ENCODE measurements around the gene RBM7.

DNA sequence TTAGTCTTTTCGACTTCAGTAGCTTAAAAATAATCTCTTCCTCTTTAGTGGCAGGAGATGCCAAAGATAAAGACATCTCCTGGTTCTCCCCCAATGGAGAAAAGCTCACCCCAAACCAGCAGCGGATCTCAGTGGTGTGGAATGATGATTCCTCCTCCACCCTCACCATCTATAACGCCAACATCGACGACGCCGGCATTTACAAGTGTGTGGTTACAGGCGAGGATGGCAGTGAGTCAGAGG lies 110.2 kb upstream of the TTC12 start:
- PRO-cap = no peak

DNA sequence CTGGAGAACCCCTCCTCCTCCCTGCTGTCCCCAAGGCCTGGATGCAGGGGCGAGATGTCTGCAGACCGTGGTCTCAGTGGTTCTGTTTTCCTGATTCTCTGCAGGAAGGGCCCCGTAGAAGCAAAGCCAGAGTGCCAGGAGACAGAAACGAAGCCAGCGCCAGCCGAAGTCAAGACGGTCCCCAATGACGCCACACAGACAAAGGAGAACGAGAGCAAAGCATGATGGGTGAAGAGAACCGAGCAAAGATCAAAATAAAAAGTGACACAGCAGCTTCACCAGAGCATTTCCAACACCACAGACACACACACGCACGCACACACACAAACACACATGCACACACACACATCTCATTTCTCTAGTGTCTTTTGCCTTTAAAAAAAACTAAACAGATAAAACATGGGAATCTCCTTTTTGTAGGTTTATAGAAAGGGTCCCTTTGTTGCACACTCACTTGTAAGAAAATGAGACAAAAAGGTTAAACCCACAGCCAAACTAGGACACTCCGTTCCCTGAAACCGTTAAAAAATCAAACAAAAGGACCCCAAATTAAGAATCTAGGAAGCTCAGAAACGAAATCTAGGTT lies 39.1 kb upstream of the TTC12 start:
- PRO-cap = no peak

- PRO-cap = no peak
These were observed 15.3 kb downstream of the TMPRSS5 start for GRCh38 chr11:113690652-113691360.

DNA sequence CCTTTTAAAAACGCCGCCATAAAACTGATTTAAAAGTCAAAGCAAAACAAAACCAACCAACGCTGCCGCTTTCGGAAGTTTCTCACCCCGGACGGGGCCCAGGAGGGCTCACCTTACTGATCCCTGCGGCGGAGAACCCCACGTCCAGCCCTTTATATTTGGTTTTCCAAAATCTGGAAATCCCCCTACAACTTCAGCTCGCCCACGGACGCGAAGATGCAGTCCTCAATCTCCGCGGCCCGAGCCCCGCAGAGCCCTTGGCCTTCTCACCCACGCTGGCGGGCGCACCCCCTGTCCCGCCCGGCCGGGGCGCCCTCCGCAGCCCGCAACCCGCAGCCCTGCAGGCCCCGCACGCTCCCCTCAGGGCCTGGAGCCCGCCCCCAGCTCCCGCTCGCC lies 339 bp downstream of the USP28 start:
- PRO-cap = no peak

DNA sequence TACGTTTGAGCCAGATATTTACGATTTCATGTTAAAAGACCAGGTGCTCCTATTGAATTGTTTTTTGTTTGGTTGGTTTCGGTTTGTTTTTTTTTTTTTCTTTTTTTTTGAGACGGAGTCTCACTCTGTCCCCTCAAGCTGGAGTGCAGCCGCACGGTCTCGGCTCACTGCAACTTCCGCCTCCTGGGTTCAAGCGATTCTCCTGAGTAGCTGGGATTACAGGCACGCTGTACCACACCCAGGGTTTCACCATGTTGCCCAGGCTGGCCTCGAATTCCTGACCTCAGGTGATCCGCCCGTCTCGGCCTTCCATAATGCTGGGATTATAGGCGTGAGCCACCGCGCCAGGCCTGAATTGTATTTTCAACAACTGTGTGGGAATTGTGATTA lies 857 bp upstream of the USP28 start:
- PRO-cap = no peak

- PRO-cap = no peak
These were observed 2.9 kb downstream of the HTR3A start for GRCh38 chr11:113977622-113978304.

DNA sequence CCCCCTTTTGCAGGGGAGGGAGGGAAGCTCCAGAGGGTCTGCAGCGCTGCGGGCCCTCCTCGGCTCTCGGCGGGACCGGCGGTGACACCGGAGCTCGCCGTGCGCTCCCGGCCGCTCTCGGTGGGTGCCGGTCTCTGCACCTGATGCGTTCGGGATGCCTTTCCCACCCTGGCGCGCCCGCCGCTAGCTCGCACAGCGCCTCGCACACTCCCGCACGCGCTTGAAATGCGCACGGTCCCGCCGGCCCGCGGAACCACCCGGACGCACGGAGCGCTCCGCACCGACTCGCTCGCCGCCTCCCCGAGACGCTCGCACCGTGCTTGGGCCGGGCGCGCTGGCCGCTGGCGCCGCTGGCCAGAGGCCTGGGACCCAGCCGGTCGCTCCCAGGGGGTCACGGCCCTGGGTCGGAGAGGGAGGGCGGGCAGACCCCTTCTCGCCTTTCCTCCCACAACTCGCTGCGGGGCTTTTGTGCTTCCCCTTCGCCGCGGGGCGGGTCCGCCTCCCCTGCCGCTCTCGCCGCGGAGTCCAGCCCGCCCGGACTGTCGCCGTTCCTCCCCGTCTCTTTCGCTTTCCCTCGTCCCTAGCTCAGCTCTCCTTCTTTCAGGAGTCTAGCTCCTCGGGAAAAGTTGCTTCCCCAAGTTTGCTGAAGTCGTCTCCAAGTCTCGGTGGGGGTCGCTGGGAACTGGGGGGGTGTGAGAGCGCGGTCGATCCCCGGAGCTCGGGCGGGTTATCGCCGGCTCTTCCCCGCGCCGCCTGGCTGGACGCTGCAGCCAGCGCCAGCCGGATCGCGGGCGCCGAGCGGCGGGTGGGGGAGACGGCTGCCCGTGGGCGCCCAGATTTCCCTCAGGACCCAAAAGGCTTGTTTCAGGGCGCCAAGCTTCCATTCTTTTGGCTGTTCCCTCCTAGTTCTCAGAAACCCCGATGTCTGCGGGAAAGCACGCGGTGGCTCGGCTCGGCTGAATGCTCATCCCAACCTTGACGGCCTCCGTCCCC lies 1.2 kb downstream of the ZBTB16 start:
- PRO-cap = no peak

- PRO-cap = no peak
These were observed 75.3 kb downstream of the ZBTB16 start for GRCh38 chr11:114134768-114135171.

DNA sequence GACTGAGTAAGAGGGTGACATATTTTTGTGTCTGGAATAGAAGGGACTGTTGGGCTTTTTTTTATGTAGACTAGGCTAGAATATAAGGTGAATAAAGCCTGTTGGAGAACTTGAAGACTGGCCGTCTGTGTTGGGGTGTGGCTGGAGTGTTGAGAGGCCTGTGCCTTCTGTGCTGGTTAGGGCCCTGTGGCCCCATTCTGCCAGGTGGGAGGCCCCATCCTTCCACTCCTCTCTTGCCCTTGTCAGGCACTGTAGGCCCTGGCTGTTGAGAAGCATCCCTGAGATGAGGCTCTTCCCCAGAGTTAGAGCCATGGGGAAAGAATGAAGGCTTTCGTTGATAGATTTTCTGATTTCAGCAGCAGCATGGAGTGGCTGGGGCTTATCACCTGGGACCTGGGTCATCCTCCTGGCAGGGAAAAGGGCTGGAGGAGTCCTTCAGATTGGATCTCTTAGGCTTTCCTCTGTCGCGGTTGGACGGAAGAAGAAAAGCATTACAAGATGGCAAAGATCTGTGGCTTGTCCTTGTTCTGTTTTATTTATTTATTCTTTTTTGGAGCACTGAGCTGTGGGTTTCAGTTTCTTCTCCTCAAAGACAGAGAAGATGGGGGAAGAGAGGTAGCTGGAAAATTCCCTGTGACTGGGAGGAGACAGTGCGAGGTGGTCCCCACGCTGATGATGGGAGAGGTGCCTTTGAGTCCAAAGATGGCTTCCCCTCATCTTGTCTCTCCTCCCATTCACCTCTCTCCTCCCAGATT lies 102.4 kb downstream of the ZBTB16 start:
- PRO-cap = no peak

GRCh38 chr11:114182441-114182941 lies 113.7 kb upstream of the NNMT start:
- PRO-cap = no peak

GRCh38 chr11:114187024-114187994 lies 108.9 kb upstream of the NNMT start:
- PRO-cap = no peak

- PRO-cap = no peak
These were observed 46.0 kb upstream of the NNMT start for GRCh38 chr11:114250168-114250621.

DNA sequence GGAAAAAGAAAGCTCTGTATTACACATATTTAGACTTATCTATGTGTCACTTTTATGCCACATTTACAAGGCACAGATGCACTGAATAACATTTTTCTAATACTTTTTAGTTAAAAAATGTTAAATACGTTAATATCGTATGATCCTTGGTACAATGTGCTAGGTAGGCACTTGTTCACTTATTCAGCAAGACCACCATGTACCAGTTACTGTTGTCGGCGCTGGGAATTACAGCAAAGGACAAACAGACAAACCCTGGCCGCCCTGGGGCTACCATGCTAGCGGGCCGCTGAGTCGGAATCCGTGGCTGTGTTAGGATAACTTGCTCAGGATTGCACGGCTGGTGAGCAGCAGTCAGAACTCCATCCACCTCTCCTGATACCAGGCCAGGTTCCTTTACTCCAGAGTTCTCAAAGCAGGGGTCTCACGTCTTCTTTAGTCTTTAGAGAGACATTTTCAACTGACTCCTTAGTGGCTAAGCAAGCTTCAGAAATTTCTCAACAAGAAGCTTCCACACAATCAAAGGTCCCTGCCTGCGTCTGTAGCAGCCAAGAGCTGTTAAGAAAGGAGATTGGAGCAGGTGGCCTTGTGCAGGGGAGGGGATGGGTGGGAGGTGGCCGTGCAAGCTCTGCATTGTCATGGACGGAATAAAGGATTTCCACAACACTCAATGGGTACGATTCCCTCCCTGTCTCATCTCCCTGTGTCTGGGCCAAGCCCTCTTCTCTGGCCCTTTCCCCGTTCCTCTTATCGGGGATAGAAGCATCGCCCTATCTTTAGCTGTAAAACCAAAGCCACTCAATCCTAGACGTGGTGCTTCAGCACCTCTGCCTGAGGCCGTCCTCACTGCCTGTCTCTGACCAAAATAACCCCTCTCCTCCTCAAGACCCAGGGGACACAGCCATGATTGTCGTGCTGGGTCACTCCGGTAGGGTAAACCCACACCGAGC lies 39.8 kb upstream of the NNMT start:
- PRO-cap = no peak

DNA sequence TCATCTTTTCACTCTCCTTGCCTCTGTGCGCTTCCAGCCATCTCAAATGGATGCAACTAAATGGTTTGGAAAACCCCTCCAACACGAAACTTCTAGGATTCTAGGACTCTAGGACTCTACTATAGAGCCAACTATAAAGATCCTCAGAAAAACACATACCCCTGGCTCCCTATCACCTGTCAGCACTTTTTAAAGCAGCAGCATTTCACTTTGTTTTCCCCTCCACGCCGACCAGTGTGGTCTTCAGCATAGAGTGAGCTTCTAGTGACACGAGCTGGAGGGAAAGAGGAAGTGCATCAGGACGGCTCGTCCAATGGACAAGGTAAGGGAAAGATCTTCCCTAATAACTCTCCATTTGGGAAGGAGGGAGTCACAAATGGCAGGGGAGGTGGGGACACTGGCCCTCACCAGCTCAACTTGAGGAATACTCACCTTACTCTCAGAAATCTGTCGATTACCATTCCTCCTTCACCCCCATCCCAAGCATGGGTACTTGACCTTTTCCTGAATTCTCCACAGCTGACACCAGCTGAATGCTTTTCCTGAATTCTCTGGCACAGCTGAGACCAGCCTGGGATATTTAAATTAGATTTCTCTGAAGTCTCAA lies 33.5 kb upstream of the NNMT start:
- PRO-cap = no peak

- PRO-cap = no peak
These were observed 32.4 kb upstream of the NNMT start for GRCh38 chr11:114263639-114264265.

GRCh38 chr11:114274616-114275056 lies 21.6 kb upstream of the NNMT start:
- PRO-cap = no peak

DNA sequence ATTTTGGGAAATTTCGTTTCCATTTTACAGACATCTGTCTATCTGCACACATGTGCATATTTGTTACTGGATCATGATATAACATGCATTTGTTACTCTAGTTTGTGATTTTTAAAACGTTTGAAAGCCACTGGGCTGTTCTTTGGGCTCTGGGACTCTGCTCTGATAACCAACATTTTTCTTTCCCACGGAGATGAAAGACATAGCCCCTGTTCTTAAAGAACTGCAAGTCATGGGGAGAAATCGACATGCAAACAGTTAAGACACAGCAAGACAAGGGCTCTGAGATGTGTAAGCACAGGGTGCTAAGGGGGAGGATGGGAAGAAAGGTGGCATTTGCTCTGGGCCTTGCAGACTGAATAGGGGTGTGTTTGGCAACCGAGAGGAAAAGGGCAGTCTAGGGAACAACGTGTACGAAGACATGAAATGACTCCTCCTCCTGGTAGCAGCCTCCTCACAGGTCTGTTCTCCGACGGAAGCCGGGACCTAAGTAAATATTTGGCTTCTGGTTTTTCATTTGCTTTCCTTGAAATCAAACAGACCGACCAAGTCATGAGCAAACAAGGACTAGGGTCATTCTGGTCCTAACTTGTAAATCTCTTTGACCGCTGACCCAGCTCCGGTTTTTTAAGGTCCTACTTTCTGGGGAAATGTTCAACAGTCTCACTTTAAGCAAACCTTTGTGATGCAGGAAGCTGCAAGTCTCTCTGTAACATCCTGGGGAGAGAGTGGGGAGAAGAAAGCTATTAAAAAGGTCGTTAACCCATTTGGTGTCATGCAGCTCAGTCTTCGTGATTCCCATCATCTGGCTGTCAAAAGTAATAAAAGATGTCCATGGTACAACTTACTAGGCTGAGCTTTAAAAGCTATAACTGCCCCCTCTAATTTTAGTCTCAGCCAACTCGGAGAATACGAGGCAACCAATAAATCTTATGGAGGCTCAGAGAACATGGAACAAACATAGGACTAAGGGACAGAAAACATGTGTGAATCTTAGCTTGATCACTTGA lies 19.7 kb downstream of the NNMT start:
- PRO-cap = no peak

DNA sequence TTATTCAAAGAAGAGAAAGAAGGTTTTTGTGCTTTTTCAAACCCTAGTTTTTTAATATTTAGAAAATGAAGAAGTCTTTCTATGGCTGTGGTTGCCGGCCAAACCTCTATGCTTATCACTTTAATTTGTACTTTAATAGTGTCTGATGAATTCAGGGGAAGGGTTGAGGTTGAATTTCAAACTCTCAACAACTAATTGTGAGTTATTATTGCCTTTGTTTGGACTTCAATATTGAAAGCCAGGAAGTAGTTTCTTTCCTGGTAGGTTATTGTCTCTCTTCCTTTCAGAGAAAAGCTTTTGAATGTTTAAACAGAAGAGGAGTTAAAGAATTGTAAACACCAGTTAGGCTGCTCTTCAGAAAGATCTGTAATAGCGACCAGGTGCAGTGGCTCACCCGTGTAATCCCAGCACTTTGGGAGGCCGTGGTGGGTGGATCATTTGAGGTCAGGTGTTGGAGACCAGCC lies 22.1 kb downstream of the NNMT start:
- PRO-cap = no peak

DNA sequence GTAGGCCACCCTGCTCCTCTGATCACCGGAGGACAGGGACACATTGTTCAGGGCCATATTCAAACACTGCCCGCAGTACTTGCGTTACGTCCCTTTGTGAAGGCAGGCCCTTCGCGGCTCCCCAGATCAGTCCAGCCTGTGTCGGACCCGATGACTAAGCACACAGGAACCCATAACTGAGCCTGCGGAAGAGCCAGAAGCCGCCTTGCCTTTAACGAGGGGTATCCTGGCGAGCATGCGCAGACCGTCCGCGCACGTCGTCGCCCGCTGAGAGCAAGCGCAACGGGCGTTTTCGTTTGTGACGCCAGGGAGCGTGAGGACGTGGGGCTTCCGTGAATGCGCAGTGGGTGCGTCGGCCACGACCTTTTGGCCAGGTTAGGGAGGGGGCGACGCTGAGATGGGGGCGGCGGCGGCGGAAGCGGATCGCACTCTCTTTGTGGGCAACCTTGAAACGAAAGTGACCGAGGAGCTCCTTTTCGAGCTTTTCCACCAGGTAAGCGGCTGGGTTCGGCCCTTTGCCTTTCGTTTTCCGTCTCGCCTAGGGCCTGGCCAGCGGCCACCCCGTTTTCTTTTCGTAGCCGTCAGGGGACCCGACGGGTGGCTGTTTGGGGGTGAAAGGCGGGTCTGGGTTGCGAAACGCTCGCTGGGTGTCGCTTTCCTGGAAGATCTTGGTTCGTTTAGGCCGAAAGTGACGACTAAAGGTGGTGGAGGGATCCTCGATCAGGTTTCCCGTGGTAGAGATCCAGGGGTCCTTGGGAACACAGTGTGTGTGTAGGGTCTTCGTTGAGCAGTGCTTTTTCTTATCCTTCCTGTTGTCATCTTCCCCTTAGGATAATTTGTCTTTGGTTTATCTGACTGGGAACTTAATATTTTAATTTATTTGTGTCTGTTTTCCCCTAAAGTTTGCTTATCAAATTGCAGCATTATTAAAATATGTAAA lies at the start of gene RBM7:
TSS of gene RBM7 (plus strand) at position 392 of the 940 bp plus-strand sequence.
- PRO-cap = bidirectional peak, plus-strand start at position 395 of the sequence, minus-strand start at position 213 of the sequence

DNA sequence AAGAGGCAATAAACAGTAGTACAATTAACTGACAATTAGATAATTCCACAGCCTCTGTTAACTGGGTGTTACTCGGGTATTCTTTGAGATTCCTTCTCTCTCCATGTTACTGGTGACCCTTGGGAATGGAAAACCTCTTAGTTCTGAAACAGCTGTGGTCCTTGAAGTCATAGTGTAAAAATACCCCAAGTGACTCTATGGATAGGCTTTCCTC lies 187 bp upstream of the NXPE1 start:
- PRO-cap = no peak